LHCN-M2 (cell line): Measurements from ENCODE around the genes TMC8, SYNGR2 and TK1.

DNA sequence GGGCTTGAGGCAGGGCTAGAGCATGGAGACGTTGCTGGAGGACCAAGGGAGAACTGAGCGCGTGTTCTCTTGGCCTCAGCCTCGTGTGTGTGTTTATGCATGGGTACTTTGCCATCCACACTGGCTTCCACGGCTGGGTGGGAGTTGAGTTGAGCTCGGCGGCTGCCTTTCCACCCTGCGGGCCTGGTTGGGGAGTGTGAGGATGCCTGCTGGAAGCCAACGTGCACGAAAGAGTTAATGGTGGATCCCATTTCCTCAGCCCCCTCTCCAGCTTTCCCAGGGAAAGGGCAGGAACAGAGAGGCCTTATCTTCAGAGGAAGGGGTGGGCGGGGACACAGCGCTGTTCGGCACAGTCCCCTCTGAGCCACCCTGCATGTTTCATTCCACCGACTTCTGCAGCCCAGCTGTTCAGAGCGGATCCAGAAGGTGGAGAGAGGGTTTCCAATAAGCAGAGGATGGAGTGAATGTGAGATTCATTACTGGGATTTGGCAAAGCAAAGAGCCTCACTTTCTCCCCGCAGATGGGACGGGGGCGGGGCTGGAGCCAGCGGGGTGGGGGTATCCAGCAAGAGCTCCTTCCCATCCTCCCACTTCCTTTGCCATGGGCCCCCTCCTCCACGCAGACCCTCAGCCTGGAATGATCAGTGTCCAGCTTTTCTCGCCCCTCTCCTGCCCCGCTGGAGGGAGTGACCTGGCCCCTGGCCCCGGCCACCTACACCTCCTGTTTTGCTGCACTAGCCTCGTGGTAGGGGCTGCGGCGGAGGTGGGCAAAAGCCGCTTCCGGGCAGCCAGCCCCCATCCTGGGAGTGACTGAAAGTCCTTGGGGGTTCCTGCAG lies 154.9 kb downstream of the SEPTIN9 start:
- RAMPAGE, long total RNA: no peak

DNA sequence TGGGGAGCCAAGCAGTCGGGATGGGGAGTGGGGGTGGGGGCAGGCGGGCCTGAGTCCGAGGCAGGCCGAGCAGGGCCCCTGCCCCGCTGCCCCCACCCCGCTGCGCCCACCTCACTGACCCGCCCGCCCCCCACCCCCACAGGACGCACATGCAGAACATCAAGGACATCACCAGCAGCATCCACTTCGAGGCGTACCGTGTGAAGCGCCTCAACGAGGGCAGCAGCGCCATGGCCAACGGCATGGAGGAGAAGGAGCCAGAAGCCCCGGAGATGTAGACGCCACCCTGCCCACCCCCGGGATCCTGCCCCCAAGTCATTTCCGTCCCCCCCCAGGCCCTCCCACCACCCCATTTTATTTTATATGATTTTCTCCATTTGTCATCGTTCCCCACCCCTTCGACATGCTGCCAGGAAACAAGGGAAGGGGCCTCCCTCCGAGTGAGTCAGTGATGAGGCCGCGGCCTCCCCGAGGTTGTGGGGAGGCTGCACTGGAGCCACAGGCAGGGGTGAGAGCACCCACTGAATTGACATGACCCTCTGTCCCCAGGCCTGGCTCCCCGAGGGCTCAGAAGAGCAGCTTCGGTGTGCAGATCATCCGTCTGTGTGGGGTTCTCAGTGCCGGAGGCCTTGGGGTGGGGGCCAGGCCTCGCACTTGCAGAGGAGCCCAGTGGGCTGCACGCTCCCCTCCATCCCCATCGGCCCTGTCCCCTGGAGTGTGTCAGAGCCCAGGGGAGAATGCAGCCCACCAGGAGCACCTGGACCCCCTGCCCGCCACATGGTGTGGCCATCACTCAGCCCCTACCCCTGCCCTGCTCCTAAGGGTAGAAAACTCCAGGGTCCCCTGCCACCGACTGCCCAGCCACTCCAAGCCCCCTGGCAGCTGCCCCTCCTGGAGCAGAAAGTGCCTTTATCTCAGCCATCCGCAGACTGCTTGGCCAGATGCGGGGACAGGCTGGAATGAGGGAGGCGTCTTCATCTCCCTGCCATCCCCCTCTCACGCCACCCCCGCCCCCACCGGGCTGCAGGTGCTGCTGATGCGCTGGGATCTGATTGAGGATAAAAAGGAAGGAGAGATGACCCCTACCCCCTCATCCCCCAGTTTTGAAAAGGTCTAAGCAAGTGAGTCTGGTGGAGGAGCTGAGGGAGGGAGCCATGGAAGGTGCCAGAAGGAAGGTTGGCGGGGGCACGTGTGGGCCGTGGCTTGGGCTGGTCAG lies 217.5 kb downstream of the SEPTIN9 start:
- RAMPAGE, long total RNA: no peak

- RAMPAGE, long total RNA: no peak
These were observed 290.9 kb downstream of the SEPTIN9 start for GRCh38 chr17:77572014-77572691.

GRCh38 chr17:77886788-77887313 lies 71.7 kb upstream of the TNRC6C start:
- RAMPAGE, long total RNA: no peak

- RAMPAGE, long total RNA: no peak
These were observed at the start of gene TMC8 for GRCh38 chr17:78130525-78131153. TMC8 (plus strand) TSS chr17:78130771.

DNA sequence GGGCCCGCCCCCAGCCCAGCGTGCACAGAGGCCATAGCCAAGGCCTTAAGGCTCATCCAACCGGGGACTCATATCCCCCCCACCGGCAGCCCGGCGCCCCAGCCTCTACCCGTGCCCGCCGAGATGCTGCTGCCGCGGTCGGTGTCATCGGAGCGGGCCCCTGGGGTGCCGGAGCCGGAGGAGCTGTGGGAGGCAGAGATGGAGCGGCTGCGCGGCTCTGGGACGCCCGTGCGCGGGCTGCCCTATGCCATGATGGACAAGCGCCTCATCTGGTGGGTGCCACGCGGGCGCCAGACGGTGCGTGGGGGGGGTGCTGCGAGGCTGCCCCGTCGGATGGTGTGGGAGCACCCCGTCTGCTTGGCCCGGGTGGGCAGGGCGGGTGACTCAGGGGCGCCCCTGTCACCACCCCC lies 900 bp downstream of the TMC8 start:
- RAMPAGE, long total RNA: no peak

- RAMPAGE, long total RNA: no peak
These were observed 4.1 kb upstream of the C17orf99 start for GRCh38 chr17:78141757-78142887.

GRCh38 chr17:78168134-78169370 lies at the start of gene SYNGR2:
SYNGR2 (plus strand) TSS chr17:78168581.
- RAMPAGE, long total RNA: no peak

DNA sequence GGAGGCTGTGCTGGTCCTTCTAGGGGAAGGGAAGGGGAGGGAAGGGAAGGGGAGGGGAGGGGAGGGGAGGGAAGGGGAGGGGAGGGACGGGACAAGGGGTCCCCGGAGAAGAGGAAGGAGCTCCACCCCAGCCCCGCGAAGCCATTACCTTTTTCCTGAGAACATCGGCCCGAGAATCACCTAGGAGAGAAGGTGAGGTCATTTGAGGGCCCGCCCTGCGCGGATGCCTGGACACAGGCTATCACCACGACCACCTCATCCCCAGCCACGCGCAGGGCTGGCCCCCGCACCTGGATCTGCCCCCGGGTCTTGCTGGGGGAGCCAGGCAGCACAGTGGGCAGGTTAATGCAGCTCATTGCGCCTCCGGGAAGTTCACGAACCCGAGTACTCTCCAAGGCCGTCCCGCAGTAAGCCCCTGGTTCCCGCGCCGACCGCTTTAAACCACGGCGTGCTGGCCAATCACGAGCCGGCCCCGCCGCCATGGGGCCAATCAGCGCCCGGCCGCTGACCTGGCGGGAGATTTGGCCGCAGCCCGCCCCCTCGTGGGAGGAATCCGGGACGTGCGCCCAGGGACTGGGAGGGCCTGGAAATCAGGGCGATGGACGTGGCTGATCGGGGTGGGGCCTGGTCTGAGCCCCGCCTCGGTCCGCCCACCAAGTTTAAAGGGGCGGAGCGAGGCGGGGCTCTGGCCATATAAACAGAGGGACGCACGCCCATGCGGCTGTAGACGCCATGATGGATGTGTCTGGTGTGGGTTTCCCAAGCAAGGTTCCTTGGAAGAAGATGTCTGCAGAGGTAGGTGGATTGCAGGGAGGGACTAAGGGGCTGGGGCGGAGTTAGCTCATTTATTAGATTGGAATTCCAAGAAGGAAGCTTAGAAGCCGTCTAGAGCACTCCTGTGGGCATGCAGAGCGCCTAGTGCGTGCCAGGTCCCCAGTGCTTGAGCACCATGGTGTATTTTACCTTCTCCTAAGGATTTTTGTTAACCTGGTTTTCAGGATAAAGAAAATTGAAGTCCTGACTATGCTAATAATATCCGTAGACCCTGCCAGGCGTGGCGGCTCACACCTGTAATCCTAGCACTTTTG lies at the start of gene TK1:
Gene TK1, minus strand, starts transcription at position 414 of the 1,088 bp plus-strand sequence.
- RAMPAGE, long total RNA: start-site peak on the minus strand centred at position 413 of the sequence, 8 bp wide, 129 reads; start-site peak on the plus strand centred at position 723 of the sequence, 7 bp wide, 38 reads

GRCh38 chr17:78197000-78197758 lies 10.0 kb downstream of the AFMID start:
- RAMPAGE, long total RNA: no peak

GRCh38 chr17:78222615-78223667 lies 8.5 kb upstream of the TMEM235 start:
- RAMPAGE, long total RNA: no peak

- RAMPAGE, long total RNA: no peak
These were observed 375 bp upstream of the TMEM235 start for GRCh38 chr17:78230978-78231534.

- RAMPAGE, long total RNA: no peak
These were observed 20.0 kb downstream of the TMEM235 start for GRCh38 chr17:78251252-78251945.

DNA sequence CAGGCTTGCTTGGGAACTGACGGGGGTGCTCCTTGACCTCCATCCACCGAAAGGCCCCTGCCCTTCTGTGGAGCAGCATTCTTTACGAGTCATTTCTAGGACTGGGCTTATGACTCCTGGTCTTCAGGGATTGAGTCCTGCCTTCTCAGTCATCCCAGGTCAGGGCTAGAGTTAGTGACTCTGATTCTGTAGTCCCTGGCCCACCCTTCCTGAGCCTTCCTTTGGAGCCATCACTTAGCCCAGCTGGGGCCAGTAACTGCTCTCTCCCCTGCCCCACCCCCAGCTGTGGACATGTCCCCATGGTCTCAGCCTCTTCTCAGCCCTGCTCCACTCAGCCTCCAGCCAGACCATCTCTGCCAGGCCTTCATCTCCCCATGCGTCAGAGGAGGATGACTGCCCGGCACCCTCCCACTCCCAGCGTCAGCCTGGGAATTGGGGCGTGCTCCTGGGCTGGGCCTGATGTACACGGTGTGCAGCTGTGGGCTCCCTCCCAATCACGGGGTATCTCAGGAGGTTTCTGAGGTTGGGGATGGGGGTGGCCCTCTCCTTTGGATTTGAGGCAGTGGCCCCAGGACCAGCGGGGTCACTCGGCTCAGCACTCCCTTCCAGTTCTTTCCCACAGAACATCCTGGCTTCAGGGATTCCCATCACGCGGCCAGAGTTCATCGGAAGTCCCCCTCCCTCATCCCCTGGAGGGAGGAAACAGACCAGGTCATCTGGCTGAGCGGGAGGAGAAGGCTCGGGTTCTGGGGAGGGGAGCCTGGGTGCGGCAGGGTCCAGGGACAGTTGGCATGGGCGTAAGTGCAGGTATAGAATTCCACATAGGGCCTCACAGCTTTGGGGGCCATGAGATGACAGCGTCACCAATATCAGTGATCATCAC lies 37.0 kb downstream of the SOCS3 start:
- RAMPAGE, long total RNA: no peak

DNA sequence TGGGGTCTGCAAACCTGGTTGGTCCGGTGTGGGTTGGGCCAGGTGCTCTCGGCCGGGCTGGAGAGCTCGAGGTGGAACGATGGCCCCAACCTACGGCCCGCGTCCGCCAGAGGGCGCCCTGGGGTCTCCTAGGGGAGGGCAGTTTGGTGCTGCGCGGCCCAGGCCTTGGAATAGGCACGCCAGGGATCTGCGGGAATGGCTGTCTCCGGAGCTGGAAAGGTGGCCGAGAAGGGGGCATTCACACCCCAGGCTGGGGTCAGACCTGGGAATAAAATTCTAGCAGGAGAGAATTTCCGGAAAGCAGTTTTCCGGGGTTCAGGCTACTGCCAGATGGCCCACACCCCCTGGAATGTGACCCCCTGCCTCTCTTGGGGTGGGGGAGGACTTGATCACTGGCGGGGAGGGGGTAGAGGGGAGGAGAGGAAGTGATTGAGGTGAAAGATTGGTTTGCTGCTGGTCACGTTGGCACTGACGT lies 1.0 kb upstream of the SOCS3 start:
- RAMPAGE, long total RNA: no peak

DNA sequence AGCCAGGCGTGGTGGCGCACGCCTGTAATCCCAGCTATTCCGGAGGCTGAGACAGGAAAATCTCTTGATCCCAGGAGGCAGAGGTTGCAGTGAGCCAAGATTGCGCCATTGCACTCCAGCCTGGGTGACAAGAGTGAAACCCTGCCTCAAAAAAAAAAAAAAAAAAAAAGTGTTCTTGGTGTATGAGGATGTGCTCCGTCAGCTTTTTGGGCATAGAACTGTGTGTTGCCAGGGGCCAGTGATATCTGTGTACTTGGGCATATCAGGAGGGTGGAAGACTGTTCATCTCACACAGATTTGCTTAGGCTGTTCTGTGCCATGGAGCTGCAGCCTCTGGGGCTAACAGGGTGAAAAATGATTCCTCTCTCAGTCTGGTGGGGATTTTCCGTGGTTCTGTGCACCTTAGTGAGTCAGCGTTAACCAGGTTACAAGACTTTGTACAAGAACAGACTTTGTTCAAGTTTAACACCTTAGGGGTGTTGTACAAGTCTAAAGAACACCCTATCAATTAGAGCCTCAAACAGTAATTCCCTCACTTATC lies 1.2 kb upstream of the PGS1 start:
- RAMPAGE, long total RNA: no peak

- RAMPAGE, long total RNA: no peak
These were observed 45.0 kb downstream of the PGS1 start for GRCh38 chr17:78423338-78423867.

- RAMPAGE, long total RNA: no peak
These were observed 56.2 kb downstream of the PGS1 start for GRCh38 chr17:78434468-78435131.

DNA sequence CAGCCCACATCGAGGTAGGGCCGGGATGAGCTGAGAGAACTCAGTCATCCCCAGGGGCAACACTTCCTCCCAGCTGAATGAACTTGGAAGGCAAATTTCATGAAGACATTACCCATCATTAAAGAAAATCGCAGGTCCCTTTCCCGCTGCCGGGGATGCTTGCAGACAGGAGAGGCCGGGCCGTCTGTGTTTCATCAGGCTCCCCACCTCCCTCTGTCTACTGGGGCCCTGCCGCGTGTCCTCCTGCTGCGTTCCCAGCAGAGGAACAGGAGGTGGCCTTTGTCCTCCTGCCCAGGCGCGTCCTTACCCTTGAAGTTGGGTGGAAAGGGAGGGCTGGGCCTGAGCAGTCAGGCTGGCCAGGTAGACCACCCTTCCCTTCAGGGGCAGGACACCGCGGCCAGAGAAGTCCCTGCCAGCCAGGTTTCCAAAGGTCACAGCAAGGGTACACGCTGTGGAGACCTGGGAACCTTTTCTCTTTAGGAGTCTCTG lies 11.4 kb upstream of the DNAH17 start:
- RAMPAGE, long total RNA: no peak

GRCh38 chr17:78638801-78639273 lies 61.6 kb upstream of the DNAH17 start:
- RAMPAGE, long total RNA: no peak